ENCODE results near the genes FLRT2 and SPATA7.

DNA sequence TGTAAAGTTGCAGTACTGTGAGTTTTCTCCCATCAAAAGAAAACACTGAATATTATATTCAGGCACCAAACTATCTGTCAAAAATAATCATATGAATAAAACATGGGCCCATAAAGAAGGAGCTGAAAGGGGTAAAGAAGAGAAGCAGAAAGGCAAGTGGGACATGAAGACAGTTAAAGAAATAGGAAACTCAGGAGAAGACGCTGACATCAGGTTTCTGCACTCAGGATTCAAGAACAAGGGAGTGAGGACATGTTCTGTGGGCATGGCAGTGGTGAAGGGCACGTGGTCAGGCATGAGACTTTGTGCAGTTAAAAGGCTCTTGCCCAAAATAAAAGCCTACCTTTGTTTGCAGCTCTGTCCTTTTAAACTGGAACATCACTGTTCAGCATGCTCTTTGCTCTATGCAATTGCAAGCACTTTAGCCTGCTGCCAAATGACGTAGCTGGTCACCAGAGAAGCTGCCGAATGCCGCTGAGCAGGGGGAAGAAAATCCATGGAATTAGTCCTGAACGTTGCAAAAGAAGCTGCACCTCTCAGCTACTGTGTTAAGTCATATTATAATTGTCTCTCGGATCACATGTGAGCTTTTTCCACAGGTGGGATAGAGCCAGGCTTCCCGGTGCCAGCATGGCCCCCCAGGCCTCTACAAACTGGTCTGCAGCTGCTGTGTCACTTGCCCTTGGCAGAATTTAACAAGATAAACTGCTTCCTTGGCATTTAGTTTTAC, 176.2 kb upstream of the DIO2 start:
- PRO-cap, 2 experiments, result no peak in any of the 2 experiments
- RAMPAGE, long total RNA, 4 experiments, result no peak in any of the 4 experiments

- PRO-cap, 2 experiments, result no peak in any of the 2 experiments
- RAMPAGE, long total RNA, 4 experiments, result no peak in any of the 4 experiments
Observed at GRCh38 chr14:80904700-80904969, 36.9 kb downstream of the CEP128 start.

DNA sequence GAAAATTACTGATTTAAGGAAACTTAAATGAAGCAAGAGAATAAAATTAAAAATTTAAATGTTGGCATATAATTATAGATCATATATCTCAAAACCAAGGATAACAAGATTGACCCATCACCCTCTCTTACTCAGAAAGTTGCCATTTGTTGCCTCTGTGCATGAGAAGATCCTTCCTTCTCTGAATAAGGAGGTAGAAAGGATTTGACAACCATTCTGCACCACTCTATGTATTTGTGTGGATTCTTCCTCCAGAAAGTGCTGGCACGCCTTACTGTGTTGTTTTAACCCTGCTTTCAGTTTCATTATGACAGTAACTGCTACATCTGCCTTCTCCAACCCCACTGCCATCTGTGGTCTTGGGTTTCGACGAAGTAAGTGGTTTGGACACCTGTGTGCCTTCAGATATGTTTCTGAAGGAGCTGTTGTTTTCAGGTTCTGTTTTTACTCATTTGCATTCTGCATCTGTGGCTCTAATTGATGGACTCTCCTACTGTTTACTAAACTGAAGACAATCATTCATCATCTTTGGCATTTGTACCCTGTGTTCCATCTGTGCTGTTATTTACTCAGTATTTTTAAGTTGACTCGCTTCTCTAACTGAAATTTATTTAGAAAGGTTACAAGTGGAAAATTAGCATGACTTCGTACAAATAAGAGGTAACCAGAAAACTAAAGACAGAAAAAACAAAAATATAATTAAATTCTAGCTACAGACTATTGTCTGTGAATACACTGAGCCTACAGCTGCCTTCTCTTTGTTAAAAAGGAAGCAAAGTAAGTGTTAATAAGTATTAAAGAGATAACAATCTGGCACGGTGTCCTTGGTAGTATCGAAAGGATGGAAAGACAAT, 4.1 kb downstream of the TSHR start:
- PRO-cap, 2 experiments, result no peak in any of the 2 experiments
- RAMPAGE, long total RNA, 4 experiments, result start-site peak on the minus strand in 1 of 4 experiments, centred at position 231 of the sequence, 21 reads per replicate

DNA sequence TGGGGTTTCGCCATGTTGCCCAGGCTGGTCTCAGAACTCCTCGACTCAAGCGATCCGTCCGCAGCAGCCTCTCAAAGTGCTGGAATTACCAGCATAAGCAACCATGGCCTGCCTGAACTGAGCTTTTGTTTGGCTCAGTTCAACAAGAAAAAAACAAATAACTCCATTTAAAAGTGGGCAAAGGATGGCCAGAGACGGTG, 62.0 kb downstream of the GTF2A1 start:
- PRO-cap, 2 experiments, result no peak in any of the 2 experiments
- RAMPAGE, long total RNA, 4 experiments, result no peak in any of the 4 experiments

GRCh38 chr14:81246329-81246631, 25.5 kb upstream of the GTF2A1 start:
- PRO-cap, 2 experiments, result no peak in any of the 2 experiments
- RAMPAGE, long total RNA, 4 experiments, result no peak in any of the 4 experiments

- PRO-cap, 2 experiments, result no peak in any of the 2 experiments
- RAMPAGE, long total RNA, 4 experiments, result no peak in any of the 4 experiments
Observed at GRCh38 chr14:81366015-81366573, 34.0 kb downstream of the STON2 start.

GRCh38 chr14:81384531-81385372, 15.4 kb downstream of the STON2 start:
- PRO-cap, 2 experiments, result no peak in any of the 2 experiments
- RAMPAGE, long total RNA, 4 experiments, result no peak in any of the 4 experiments

- PRO-cap, 2 experiments, result no peak in any of the 2 experiments
- RAMPAGE, long total RNA, 4 experiments, result no peak in any of the 4 experiments
Observed at GRCh38 chr14:81400873-81401319, 772 bp upstream of the STON2 start.

GRCh38 chr14:81523348-81523547, 10.4 kb downstream of the SEL1L start:
- PRO-cap, 2 experiments, result no peak in any of the 2 experiments
- RAMPAGE, long total RNA, 4 experiments, result no peak in any of the 4 experiments

GRCh38 chr14:81946894-81947525, 413.4 kb upstream of the SEL1L start:
- PRO-cap, 2 experiments, result no peak in any of the 2 experiments
- RAMPAGE, long total RNA, 4 experiments, result no peak in any of the 4 experiments

DNA sequence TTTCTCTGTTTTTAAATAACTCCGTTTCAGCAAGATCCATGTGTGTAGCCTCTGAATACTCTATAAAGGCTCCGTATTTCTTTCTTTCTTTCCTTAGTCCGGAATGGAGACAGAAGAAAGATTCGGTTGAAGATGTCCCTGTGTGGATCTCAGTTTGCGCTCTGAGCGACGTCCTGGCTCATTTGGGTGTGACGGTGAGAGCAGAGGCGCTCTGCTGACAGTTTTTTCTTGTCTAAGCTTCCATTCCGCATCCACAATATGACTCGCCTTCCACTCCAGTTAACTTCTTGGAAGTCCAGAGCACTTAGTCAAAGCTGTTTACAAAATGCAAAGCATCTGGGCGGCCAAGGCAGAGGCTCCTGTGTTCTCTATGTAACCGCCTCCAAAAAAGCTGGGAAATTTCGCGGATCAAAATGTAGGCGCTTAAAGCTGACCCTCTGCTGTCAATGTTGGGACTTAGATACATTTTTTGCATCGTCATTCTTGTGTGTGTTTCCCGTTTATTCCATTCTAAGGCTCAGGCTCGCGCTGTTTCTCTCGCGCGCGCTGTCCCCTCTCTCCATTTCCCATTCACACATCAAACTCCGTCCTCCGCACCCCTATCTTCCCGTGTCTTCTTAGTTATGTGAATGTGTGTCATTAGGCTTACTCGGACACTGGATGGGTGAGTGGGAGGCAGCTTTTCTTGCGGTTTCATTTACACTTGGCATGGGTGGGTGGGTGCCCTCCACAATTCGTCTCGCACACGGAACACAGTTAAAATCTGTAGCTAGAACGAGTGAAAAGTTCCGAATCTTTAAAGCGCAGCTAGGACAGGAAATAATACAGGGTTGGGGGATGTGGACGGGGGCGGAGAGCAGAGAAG, 805 bp upstream of the FLRT2 start:
- PRO-cap, 2 experiments, result peak in 1 of 2 experiments; most common plus-strand start position 335 of the sequence (in 1); most common minus-strand start position 227 of the sequence (in 1)
- RAMPAGE, long total RNA, 4 experiments, result no peak in any of the 4 experiments

GRCh38 chr14:85529772-85530715, at the start of gene FLRT2:
Gene FLRT2 (plus strand): TSS chr14:85530144.
- PRO-cap, 2 experiments, result peak in 2 of 2 experiments; most common plus-strand start chr14:85530067 (in 1); most common minus-strand start chr14:85530035 (in 1)
- RAMPAGE, long total RNA, 4 experiments, result start-site peak on the plus strand in 1 of 4 experiments, at chr14:85530119-85530330 at its widest, 9 reads per replicate

DNA sequence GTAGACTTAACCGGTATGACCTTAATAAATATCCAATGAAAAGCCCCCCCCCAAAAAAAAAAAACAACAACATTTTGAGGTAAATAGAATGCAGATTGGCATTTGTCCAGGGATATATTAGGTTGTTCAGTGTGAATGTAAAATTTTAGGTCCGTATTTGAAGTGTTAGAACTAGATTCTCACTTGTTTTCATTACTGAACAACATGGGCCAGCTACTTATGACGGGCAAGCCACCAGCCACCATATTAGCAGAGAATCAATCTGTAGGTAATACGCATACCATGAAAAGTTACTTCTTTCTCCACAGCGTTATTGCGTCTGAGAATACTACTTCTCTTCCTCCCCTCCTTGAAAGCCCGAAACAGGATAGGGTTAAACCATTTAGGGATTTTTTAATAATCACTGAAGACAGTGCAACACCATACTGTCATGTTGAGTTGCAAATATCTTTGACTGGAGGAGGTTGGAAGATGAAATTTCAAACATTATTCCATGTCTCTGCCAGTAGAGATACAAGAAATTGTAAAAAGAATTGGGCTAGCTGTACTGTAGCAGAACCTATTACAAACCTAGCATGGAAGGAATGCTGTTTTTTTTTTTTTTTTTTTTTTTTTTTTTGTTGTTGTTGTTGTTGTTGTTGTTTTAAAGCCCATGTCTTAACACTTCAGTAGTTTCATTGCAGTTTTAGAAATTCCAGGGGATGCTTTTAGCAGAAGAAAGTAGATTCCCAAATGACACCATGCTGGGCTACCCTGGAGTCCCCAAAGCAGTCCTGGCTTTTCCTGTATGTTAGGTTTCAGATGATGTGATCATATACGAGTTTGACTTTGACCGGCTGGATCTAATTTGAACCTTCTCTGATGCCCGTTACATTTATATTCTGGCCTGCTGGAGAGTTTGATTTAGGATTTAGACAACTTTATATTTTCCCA, 5.6 kb downstream of the FLRT2 start:
- PRO-cap, 2 experiments, result no peak in any of the 2 experiments
- RAMPAGE, long total RNA, 4 experiments, result no peak in any of the 4 experiments

GRCh38 chr14:87949754-87950043, 43.3 kb downstream of the GALC start:
- PRO-cap, 2 experiments, result no peak in any of the 2 experiments
- RAMPAGE, long total RNA, 4 experiments, result no peak in any of the 4 experiments

- PRO-cap, 2 experiments, result no peak in any of the 2 experiments
- RAMPAGE, long total RNA, 4 experiments, result no peak in any of the 4 experiments
Observed at GRCh38 chr14:87994754-87995404, 1.9 kb upstream of the GALC start.

DNA sequence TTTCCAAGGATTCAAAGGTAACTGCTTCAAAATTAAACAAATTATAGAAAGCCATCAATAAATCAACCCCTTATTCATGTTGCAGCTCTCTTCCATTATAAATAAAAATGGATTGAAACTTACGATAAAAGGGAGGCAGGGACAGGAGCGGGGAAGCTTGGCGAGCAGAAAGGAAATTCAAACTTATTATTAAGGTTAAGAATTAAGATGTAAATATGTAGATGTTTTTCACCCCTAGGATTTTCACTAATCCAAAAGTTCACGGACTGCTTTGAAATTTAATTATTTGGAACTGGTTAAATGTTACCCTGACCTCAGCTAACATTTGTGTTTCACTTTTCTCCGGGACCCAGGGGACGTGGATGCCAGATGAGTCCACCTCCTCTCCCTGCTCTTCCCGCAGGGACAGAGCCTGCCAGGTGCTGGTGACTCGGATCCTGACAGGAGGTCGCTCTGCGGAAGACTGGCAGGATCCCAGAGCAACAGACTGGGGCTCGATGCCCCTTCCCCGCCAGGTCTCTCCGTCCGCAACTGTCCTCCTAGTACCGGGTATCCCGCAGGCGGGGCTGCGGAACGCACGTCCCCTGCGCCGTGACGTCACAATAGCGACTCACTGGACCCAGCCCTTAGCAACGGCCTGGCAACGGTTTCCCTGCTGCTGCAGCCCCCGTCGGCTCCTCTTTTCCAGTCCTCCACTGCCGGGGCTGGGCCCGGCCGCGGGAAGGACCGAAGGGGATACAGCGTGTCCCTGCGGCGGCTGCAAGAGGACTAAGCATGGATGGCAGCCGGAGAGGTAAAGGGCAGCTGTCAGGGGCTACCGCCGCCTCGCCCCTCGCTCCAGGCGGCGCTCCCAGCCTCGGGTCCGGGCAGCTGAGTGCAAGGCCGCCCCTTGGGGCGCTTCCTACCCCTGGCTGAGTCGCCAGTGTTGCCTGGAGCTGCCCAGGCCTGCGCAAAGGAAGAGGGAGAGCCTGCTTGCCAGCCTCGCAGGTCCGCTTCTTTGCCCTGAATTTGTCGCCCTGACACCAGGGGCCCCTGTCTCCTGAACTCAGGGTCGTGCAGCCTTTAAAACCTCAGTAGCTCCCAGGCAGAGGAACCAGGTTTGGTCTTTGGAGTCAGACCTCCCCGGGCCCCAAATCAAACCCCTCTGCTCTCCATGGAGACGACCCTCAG, at the start of gene SPATA7:
SPATA7 (plus strand) TSS at position 613 of the 1,170 bp plus-strand sequence.
- PRO-cap, 2 experiments, result peak in 2 of 2 experiments; most common plus-strand start position 687 of the sequence (in 2); most common minus-strand start position 518 of the sequence (in 1)
- RAMPAGE, long total RNA, 4 experiments, result start-site peak on the plus strand in 4 of 4 experiments, centred at positions 634 to 642 of the sequence, 36 to 173 reads per replicate

DNA sequence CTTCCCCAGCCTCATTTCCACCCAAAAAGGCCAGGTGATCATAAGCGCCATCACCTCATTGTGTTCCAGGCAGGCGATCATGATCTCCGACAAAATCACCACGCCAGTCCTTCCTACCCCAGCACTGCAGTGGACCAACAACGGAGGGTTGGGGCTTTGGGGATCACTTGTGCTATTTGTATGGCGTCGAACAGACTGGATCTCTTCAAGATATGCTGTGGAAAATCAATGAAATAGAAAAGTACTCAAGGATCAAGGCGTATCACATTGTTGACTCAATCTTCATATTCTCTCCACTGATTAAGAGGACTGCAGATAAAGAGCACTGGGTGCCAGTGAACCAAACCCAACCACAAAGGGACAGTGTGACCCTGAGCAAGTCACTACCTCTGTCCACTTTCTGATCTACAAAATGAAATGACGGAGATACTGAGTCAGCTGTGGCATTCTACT, 83.4 kb downstream of the SPATA7 start:
- PRO-cap, 2 experiments, result no peak in any of the 2 experiments
- RAMPAGE, long total RNA, 4 experiments, result no peak in any of the 4 experiments

GRCh38 chr14:89159750-89160882, 256.9 kb downstream of the FOXN3 start:
- PRO-cap, 2 experiments, result no peak in any of the 2 experiments
- RAMPAGE, long total RNA, 4 experiments, result start-site peak on the minus strand in 2 of 4 experiments, at chr14:89160436-89160722 at its widest, 23 to 31 reads per replicate

DNA sequence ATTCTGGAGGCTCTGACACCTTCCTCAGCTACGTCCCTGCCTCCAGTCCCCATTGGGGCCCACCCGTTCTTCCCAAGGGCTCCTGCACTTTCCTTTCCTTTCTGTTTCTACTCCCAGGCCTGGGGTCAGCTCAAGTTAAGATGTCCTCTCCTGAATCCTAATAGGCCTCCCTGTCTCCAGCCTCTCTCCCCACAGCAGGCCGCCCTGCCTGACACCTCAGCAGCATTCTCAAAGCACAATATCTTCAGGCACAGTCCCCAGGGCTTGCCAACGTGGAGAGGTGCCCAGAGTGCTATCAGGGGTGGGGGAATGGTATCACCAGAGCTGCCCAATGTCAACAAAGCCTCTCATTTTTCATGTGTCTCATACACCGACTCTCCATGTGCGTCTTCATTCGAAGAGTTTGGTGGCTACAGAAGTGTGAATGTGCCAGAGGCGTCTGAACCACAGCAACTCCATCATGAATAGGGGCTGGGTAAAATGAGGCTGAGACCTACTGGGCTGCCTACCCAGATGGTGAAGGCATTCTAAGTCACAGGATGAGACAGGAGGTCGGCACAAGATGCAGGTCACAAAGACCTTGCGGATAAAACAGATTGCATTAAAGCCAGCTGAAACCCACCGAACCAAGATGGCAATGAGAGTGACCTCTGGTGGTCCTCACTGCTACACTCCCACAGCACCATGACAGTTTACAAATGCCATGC, 122.9 kb downstream of the FOXN3 start:
- PRO-cap, 2 experiments, result no peak in any of the 2 experiments
- RAMPAGE, long total RNA, 4 experiments, result start-site peak on the minus strand in 1 of 4 experiments, centred at position 365 of the sequence, 13 reads per replicate

GRCh38 chr14:89365556-89365908, 51.5 kb downstream of the FOXN3 start:
- PRO-cap, 2 experiments, result no peak in any of the 2 experiments
- RAMPAGE, long total RNA, 4 experiments, result no peak in any of the 4 experiments